Thoracic aorta (tissue), 1 donor: ENCODE measurements around a stretch of chr1.

DNA sequence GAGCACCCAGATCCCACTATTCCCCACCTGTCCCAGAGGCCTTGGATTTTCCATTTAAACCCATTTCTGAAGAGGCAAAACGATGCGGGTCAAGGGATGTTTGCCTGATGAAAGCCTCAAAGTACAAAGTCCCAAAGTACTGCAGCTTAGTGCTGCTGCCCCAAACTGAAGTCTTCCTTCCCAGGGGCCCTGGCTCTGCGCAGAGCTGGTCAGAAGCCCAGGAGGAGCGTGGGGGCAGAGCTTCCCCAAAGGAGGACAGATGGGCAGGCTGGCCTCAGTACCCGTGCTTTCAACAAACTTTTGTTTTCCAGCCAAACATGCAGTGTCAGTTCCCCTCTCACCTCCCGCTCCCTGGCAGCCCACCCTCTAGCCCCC, 19.2 kb downstream of the BTG2 start:
- RAMPAGE, long total RNA, result no peak

DNA sequence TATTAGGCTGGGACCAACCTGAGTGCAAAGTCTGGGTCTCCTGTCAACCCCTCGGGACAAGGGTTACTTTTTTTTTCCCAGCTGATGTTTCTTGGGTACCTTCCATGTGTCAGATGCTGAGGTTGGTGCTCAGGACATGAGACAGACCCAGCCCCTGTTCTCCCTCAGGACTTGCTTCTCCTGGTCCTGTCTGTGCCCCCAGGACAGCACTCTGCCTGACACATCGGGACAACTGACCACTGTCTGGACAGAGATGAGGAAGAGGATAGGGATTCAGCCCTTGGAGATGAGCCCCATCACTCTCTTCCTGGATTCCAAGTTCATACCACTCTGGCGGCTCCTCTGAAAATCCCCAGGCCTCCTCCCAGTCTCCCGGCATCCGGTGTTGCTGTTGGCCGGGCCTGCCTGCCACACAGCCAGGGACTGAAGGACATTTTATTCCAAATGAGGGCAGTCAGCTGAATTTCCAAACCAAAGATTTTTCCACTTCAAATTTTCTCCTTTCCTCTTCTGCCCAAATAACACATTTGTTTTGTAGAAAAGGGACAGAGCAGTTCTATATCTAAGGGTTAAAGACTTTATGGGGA, 55.7 kb upstream of the FMOD start:
- RAMPAGE, long total RNA, result no peak

- RAMPAGE, long total RNA, result start-site peak on the plus strand at chr1:203486726-203487045, 437 reads
Observed at GRCh38 chr1:203486779-203487210, 7.2 kb upstream of the OPTC start.

GRCh38 chr1:203518960-203520041, 25.3 kb downstream of the OPTC start:
- RAMPAGE, long total RNA, result no peak

GRCh38 chr1:203597258-203598135, 29.1 kb upstream of the ATP2B4 start:
- RAMPAGE, long total RNA, result no peak

GRCh38 chr1:203628628-203629210, 2.1 kb downstream of the ATP2B4 start:
- RAMPAGE, long total RNA, result no peak

- RAMPAGE, long total RNA, result no peak
Observed at GRCh38 chr1:203699926-203700439, 65.0 kb upstream of the LAX1 start.

DNA sequence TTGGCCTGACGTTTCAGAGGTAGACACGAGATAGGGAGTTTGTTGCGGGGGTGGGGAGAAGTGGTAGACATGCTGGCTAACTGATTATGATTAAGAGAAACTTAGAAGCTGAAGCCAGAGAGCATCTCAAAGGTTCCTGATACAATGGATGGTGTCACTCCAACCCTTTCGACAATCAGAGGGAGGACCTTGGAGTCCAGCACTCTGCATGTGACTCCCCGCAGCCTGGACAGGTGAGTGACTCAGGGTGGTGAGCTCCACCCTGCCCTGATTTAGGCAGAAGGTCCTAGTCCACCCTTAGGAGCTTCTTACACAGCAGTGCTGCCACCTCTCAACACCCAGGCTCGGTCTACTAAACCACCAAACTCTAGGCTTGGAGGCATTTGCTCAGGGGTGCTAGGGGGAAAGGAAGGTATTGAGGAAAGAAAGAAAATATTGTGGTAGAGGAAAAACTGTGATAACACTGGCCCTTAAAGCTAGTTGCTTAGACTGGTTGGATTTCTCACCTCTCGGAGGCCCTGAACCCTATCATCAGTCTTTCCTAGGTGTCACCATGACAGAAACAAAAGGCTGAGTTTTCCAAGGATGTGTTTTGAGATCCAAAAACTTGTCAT, 546 bp downstream of the LAX1 start:
- RAMPAGE, long total RNA, result no peak

DNA sequence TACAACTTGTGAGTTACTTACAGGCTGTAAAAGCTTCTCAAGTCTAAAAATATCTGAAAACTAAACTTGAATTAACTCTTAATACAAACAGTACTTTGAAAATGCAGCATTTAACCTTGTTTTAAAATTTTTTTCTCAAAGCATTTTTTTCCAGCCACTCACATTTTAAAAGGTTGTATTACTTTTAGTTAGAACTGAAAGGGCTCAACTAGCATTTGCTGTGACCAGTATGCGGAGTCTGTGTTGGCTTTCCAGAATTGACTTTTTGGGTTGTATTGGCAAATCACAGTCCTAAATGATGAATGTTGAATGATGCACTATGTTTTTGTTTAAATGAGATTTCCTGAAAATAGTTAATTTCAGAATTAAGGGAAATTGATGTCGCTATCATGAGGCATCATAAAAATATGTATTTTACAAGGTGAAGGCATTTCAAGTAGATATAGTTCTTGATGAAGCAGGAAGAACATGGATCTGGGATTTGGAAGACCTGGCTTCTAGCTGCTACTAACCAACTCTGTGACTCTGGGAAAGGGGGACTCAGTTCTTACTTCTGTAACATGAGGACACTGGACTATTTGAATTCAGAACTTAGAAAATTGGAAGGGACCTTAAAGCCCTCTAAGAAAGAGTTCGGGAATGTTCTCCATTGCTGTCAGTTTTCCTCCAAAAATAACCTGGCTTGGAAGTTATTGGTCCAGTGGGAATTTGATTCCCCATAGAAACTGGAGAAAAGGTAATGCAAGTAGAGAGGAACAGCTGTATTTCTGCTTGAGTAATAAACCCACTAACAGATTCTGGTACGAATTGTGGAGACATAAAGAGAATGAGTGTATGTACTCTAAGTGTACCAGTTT, 1.5 kb downstream of the ZBED6 start:
- RAMPAGE, long total RNA, result no peak

GRCh38 chr1:203824249-203824809, 28.9 kb downstream of the ZBED6 start:
- RAMPAGE, long total RNA, result no peak

DNA sequence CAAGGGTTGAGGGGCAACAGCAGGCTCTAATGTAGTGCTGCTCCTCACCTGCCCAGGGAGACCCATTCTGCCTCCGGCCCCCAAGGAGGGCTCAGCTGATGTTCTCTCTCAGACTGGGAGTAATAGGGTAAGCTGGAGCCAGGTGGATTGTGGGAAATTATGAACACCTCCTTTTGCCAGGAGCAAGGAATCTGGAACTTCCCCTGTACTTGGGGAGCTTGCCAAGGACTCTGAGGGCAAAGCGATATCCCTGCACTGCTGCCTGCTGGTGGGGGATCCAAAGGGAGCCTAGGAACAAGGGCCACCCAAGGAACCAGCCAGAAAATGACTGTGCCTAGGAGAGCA, 70.4 kb upstream of the GOLT1A start:
- RAMPAGE, long total RNA, result no peak

DNA sequence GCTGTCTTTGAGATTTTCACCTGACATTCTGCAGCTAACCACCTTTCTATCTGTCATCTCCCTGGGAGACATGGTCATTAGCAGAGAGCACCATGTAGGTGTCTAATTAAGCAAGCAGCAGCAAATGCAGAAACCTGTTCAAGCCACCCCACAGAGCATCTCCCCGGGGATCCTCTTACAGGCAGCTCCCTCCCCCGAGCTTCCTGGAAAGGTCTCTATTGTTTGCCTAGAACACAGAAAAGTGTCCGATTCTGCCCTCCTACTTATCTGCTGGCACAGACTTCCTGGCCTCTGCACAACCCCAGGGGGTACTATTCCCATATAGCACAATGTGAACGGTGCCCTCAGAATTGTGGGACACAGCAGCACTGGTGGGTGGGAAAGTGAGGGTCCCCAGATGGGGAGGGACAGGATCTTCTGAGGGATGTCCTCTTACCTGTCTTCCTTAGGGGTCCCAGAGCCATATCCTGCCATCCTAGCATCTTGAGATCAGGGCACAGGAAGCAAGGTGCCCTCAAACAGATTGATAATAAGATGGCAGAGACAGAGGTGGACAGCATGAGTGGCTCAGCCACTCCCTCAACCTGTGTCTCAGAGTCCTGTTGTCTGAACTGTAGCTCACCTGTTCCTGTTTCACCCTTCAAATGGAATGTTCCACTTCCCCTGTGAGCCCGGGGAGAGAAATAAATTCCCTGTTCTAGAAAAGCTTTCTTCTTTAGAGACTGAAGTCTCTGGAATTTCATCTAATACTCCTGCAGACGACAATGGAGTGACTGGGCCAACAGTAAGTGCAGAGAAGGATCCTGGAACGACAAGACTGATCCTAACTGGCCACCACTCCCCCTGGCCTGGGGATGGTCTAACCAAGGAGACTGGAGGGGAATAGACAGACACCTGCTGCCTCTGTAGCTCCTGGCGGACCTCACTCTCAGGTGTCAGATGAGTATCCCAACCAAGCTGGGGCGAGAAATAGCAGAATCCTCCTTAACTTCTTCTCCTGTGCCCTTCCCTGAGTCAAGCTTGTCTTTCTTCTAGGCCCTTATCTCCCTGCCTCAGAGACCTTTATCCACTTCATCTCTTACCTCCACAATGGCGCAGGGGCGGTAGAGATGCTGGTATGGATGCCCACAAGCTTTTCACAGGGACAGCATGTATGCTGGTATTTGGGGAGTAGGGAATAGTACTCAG, 45.7 kb downstream of the PLEKHA6 start:
- RAMPAGE, long total RNA, result no peak

GRCh38 chr1:204405910-204406394, 5.7 kb downstream of the PPP1R15B start:
- RAMPAGE, long total RNA, result no peak

DNA sequence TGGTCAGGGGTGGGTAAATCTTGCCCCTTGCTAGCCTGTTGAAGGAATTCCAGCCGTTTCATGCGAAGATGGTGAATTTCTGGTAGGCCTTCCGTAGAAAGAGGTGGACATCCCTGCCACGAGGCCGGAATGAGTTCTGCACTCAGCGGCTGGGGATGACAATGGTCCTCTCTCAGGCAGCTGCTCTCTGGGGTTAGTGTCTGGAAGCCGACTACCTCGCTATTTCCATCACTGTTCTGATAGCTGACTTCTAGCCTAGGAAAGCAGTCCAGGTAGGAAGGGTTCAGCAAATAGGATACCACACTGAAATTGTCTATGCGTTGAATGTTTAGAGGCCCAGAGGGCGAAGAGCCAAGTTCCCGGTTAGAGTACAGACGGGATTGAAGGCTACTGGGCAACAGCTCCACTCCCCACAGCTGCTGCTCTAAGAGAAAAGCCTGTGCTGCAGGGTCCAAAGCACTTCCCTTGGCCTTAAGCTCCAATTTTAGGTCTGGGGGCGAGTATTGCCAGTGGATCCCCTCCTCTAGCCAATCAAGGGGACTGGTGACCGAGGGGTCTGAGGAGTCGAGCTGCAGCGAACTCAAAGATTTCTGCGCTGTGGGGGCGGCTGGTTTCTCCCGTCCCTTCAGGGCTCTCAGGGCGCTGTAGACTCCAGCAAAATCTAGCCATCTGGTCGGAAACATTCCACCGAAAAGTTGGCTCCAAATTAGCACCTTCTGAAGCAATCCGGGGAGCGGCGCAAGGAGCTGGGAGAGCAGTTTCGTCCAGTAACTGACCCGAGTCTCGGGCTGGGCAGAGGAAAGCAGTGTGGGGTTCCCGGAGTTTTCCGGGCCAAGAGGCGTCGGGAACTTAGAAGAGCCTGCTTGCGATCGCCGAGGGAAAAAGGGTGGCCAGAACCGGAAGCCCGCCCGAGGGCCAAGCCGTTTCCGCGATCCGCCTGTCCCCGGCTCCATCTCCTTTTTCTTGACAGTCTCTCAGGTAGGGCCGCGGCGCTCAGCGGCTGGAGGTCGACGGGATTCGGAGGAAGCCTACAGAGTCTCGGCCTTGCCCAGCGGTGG, 829 bp downstream of the PPP1R15B start:
- RAMPAGE, long total RNA, result no peak

DNA sequence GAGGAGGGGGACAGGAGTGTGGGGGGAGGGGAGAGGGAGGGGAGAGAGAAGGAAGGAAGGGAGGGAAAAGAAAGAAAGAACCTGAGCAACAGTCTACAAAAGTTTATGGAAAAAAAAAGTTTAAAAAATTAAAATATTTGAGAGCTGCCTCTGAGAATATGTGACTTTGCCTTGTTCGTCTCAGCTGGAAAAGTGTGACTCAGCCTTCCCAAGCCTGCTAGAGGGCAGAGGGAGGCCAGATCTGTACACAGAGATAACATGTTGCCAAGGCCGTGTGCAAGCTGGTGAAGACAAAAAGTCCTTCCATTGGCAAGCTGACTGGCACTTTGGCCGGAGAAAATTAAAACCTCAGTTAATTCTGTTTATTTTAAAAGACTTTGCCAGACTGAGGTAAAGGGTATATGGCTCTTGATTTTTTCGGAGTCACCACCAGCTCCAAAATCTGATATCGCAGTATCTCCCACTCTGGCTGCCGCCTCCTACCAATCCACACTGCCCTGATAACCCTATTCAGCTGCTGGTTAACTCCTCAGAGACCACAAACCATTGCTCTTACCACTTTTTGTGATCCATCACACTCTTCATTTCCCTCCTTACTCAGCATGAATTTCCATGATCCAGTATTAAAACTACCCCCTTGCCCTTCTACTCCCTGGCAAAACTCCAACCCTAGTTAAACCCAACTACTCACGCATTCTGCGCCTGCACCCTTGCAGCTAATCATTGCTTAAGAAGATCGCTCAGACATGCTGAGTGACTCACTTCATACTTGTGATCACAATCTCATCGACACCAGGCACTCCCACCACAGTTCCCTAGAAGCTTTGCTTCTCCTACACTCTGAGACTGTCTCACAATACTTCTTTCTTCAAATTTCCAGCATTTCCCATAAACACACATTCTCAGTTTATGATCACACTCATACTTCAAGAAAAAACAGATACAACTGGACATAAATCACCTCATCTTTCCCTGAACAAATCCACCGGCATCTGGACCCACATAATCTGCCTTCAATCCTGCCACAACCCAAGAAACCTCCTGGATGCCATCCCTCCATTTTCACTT, 5.7 kb upstream of the PPP1R15B start:
- RAMPAGE, long total RNA, result no peak

DNA sequence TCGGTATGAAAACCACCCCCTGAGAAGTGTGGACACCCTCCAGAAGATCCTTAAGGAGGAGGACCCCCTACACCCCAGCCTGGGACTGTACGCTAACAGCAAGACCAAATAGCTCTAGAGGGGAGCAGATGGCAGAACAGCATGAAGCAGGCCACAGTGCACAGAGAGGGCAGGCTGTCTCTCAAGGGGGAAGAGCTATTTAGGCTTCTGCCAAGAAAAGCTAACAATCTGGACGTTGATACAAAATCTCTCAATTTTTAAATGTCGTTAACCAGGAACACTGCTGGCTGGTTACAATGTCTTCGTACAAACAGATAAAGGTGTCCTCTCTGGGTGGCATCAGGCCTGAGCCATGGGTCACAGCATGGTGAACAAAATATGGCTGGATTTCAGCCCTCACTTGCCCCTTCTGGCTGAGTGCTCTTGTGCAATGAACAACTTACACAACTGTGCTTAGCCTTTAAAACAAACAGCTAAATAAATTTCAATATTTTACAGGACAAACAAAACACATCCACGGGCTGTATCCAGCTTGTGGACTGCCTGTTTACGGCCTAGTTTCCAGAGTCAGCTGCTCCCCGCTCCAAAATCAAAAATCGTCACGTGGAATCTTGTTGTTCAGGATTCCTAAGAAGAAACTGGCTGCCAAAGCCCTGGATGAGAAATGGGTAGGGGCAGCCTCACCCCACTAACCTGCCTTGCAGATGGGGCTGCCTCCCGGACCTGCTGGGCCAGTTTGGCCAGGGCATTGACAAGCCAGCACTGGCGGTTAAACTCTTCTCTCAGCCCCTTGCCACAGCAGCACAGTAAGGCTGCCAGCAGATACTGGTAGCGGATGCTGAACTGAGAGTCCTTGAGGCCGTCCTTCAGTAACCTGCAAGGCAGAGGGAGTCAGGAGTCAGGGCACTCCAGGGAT, 31.4 kb upstream of the PPP1R15B start:
- RAMPAGE, long total RNA, result no peak

DNA sequence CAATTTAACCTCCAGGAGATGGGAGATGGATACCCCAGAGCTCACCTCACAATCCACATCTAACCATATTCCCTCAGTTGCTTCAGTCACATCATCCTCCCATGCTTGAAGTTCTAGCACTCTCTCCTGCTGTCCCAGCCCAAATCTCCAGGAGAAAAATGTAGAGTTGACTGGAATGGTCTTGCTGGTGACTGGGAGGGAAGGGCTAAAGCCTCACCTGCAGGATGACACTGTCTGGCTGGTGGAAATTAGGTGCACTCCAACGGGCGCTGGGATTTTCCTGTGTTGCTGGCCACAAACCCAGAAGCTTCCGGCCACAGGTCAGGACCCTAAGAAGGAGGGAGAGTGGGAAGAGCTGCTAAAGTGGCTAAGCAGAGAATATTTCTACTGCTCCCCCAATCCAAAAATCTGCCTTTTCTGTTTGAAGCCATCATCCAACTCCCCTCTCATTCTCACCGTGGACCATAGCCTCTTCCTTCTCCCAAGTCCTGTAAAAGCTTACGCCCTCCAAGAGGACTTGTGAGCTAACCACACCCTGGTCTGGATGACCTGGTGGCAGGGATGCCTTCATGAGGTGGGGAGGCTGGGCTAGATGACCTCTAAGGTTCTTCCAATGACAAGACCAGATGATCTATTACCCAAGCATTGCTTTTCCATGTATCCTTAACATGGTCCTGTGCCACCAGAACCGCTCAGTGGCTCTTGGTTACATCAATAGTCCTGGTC, 37.5 kb upstream of the PPP1R15B start:
- RAMPAGE, long total RNA, result no peak

- RAMPAGE, long total RNA, result no peak
Observed at GRCh38 chr1:204451615-204452176, 40.1 kb upstream of the PPP1R15B start.

- RAMPAGE, long total RNA, result no peak
Observed at GRCh38 chr1:204465166-204466225, 29.1 kb downstream of the PIK3C2B start.

DNA sequence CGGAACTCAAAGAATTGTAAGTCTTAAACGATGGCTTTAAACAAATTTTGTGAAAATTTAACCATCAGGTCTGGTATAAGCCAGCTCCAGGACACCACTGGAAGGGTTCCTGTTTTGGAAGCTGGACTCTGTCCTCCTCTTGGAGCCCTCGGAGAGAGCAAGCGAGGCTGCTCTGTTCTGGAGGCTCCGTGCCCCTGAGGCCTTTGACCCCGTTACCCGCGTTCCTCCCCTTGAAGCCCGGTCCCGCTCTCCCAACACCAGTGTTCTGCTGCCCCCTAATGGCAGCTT, 21.7 kb upstream of the NFASC start:
- RAMPAGE, long total RNA, result no peak